GM23338 (cell line): ENCODE measurements around the genes GOLGA6L10, TM6SF1 and ZNF592.

GRCh38 chr15:81331655-81331983 lies 7.7 kb upstream of the STARD5 start:
- PRO-cap, result no peak
- RAMPAGE, long total RNA, result no peak

GRCh38 chr15:81797457-81797780 lies 248.4 kb downstream of the MEX3B start:
- PRO-cap, result unidirectional peak, plus-strand start at chr15:81797538
- RAMPAGE, long total RNA, result no peak

GRCh38 chr15:82044158-82044660 lies 1.6 kb downstream of the MEX3B start:
- PRO-cap, result bidirectional peak, plus-strand start at chr15:82044429, minus-strand start at chr15:82044237; bidirectional peak, plus-strand start at chr15:82044609, minus-strand start at chr15:82044542
- RAMPAGE, long total RNA, result no peak

DNA sequence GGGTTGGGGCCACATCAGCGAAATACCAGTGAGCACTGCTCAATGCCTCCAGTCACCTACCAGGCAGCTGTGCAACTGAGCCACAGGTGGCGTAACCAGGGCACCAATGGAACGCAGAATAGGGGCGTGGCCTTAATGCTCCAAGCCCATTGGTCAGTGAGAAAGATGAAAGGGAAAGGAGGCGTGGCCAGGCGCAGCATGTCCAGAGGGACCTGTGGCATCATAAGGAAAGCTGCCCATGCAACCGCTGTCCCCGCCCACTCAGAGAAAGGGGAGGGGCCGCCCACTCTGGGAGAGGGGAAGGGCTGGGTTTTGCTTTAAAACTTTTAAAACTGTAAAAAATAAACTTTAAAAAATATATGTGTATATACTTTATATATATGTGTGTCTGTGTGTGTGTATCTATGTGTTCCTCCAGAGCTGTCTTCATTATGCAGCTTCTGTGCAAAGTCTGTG lies at the start of gene GOLGA6L10:
TSS of gene GOLGA6L10 (minus strand) at position 115 of the 456 bp plus-strand sequence.
- PRO-cap, result no peak
- RAMPAGE, long total RNA, result no peak

GRCh38 chr15:82537129-82537648 lies 3.1 kb downstream of the RPS17 start:
- PRO-cap, result no peak
- RAMPAGE, long total RNA, result no peak

DNA sequence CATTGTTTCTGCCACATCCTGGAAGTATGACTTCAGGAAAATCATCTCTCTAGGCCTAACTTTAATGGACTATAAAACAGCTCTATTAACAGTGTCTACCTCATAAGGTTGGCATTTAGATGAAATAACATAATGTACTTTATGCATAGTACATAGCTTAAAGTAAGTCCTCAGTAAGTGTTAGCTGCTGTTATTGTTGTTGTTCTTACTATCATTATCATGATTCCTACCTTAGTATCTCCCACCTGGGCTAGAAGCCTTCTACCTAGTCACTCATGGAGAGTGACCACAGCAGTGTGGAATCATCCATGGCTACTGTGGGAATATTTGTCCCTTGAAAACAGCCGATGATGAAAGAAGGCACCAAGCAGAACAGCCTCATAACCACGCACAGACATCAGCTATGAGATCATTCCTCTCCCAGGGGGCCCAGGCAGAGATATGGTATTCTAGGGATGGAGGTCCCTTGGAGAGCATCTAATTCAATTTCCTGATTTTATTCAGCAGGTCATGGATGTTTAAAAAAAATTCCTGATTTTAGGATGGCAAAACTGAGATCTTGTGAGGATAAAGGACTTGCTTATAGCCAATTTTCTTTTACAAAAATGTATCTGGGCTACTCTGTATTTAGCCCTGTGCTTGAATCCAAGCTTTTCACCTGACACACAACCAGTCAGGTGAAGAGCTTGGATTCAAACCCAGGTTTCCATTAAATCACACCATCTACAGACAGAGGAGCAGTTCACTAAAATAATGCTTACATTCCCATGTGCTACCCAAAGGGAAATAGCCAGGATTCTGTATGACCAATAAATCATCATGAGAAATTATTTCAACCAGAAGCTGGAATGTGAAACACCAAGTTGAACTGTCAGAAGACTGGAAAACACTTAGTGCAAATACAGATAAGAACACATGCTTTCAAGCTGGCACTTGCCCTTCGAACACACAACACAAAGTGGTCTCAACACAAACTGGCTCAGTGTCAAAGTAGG lies 1.7 kb downstream of the FSD2 start:
- PRO-cap, result no peak
- RAMPAGE, long total RNA, result no peak

DNA sequence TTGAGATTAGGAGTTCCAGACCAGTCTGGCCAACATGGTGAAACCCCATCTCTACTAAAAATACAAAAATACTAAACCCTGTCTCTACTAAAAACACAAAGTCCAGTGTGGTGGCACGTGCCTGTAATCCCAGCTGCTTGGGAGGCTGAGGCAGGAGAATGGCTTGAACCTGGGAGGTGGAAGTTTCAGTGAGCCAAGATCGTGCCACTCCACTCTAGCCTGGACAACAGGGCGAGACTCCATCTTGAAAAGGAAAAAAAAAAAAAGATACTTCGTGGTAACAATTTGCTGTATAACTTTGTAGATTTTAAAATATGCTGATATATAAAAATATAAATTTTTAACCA lies 10.3 kb downstream of the WHAMM start:
- PRO-cap, result no peak
- RAMPAGE, long total RNA, result no peak

DNA sequence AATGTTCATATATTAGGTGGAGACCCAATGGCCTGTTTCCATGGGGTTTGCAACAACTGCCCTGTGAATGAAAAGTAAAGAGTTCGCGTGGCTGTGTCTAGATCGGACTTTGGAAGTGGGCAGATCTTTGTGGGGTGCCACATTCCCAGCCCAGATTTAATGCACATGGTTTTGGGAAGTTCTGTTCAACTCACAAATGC lies 22.5 kb downstream of the WHAMM start:
- PRO-cap, result no peak
- RAMPAGE, long total RNA, result no peak

GRCh38 chr15:83010723-83011475 lies 540 bp downstream of the C15orf40 start:
- PRO-cap, result unidirectional peak, plus-strand start at chr15:83011046; unidirectional peak, plus-strand start at chr15:83011144; bidirectional peak, plus-strand start at chr15:83011280, minus-strand start at chr15:83011310
- RAMPAGE, long total RNA, result no peak

GRCh38 chr15:83106990-83108113 lies at the start of gene TM6SF1:
Gene TM6SF1, plus strand, starts transcription at chr15:83107645.
- PRO-cap, result unidirectional peak, plus-strand start at chr15:83107106; bidirectional peak, plus-strand start at chr15:83107645, minus-strand start at chr15:83107743
- RAMPAGE, long total RNA, result no peak

DNA sequence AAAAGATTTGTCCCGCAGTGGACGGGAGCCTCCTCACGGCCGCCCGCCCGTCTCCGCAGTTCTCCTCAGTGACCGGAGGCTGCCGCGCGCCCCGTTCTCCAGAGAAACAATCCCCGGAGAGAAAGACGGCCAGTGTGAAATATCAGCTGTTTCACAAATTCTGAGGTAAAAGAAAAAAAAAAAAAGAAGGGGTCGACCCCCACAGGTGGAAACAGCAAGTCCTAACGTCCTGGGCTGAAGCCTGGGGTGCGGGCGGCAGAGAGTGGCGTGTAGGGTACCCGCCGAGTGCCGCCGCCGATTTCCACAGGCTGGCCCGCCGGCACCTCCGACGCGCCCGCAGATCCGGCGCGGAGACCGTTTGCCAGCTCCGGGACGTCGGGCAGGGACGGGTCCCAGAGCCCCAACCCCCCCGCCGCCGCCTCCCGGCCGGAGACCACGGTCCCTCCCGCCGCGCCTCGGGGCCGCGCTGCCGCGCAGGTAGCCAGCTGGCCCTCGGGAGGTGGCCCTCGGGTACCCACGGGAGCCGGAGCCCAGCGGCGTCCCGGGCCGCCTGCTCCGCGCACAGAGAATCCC lies 448 bp downstream of the BNC1 start:
- PRO-cap, result no peak
- RAMPAGE, long total RNA, result no peak

DNA sequence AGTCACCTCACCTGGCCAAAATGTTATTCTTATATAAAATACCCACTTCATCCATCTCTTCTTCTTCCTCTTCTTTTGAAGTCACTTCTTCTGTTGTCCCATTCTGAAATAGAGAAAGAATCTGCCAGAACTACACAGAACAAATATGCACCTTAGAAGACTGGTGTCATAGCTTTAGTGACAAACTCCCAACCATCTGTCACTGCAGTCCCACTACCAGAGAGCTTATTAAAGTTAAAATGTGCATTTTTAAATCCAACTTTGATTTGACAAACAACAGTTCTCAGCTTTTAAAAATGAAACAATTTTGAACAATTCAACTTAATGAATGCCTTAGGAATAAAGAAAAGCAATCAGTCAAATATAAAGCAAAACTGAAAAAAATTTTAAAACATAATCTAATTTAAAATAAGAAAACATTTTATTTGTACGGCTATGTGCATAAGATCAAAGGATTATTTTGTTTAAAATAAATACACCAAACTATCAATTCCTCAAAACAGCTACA lies 54.6 kb upstream of the ZSCAN2 start:
- PRO-cap, result no peak
- RAMPAGE, long total RNA, result no peak

DNA sequence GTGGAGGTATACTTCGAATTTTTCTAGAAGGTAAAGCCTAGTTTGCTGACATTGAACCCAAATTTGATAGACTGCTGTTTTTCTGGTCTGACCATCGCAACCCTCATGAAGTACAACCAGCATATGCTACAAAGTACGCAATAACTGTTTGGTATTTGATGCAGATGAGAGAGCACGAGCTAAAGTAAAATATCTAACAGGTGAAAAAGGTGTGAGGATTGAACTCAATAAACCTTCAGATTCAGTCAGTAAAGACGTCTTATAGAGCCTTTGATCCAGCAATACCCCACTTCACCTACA lies 19.7 kb downstream of the WDR73 start:
- PRO-cap, result no peak
- RAMPAGE, long total RNA, result no peak

DNA sequence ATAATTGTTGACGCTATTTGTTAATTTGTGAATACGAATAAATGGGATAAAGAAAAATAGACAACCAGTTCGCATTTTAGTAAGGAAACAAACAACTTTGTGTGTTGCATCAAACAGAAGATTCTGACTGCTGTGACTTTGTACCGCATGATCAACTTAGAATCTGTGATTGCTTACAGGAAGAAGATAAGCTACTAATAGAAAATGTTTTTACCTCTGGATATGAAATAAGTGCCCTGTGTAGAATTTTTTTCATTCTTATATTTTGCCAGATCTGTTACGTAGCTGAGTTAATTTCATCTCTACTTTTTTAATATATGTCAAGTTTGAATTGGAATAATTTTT lies 19.4 kb downstream of the WDR73 start:
- PRO-cap, result no peak
- RAMPAGE, long total RNA, result no peak

GRCh38 chr15:84695397-84695895 lies 20.5 kb downstream of the SEC11A start:
- PRO-cap, result unidirectional peak, minus-strand start at chr15:84695785
- RAMPAGE, long total RNA, result no peak

DNA sequence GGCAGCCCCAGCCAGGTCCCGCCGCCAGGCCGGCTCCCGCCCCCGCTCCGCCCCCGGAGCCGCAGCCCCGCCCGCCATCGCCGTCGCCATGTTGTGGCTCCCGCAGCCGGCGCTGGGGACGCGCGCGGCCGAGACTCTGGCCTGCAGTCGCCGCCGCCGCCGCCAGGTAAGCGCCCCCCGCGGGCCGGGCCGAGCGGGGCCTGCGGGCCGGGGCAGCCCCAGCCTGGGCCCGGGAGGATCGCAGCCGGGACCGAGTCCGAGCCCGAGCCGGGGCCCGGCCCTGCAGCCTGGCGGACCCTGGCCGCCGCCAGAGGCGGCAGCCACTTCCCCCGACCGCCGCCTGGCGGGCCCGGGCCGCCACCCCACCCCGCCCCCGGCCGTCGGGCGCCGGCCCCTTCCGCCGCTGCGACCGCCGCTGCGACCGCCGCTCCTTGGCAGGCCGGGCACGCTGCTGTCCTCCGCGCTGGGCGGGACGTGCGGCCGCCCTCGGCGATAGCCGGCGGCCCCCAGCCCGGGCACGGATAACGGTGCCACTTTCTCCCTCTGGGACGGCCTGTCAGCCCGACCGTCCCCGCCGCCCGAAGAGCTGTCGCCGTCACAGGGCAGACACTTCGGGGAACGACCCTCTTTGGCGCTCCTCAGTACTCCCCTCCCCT lies at the start of gene ZNF592:
TSS of gene ZNF592 (plus strand) at position 94 of the 656 bp plus-strand sequence.
- PRO-cap, result bidirectional peak, plus-strand start at position 146 of the sequence, minus-strand start at position 299 of the sequence
- RAMPAGE, long total RNA, result no peak

- PRO-cap, result no peak
- RAMPAGE, long total RNA, result no peak
These were observed 2.2 kb downstream of the ALPK3 start for GRCh38 chr15:84819158-84819996.

GRCh38 chr15:84839684-84840540 lies 22.8 kb downstream of the ALPK3 start:
- PRO-cap, result no peak
- RAMPAGE, long total RNA, result no peak

- PRO-cap, result bidirectional peak, plus-strand start at chr15:84981443, minus-strand start at chr15:84981141
- RAMPAGE, long total RNA, result no peak
These were observed 689 bp upstream of the PDE8A start for GRCh38 chr15:84980763-84981570.

DNA sequence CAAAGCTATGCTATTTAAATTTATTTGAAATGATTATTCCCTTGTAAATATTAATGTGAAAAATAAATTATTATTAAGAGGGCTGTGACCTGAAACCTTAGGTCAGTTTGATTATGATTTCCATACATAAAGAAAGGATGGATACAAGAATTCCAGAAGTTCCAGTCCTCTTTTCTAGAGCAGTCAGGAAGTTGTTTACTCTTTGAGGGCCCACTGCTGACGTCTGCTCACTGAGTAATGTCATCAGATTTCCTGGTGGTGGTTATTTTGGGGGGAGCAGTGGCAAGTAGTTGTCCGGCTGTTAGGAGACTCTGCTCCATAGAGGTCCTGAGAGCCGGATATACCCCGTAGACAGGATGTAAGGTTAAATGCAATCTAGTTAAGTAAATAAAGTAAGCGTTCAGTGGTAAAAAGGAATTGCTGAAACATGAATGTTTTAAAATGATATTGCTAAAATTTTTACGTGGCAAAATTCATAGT lies 65.5 kb downstream of the PDE8A start:
- PRO-cap, result no peak
- RAMPAGE, long total RNA, result no peak